Left lung (tissue), 1 donor: ENCODE data around the gene COA4.

- PRO-cap: no peak
Measured at GRCh38 chr11:73359429-73359905, 16.7 kb upstream of the RELT start.

DNA sequence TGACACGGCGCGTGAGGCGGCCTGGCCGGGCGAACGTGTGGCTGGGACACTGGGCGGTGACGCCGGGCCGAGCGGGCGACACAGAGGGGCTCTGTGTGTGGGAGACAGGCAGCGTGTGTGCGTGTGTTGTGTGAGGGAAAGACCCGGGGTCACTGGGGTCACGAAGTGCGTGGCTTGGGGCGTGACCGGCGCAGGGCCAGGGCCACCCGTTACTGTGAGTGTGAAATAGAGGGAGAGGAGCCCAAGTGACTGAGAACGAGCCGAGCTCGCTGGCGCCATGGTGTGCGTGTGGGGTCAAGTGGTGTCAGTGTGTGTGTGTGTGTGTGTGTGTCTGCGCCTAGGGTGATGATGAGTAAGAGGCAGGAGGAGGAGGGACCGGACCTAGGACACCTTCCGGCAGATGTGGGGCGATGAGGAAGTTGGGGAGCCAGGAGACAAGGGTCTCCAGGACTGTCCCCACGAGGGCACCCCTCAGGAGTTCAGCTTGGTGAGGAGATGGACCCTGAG lies 817 bp downstream of the RELT start:
- PRO-cap: bidirectional peak, plus-strand start at position 399 of the sequence, minus-strand start at position 216 of the sequence

DNA sequence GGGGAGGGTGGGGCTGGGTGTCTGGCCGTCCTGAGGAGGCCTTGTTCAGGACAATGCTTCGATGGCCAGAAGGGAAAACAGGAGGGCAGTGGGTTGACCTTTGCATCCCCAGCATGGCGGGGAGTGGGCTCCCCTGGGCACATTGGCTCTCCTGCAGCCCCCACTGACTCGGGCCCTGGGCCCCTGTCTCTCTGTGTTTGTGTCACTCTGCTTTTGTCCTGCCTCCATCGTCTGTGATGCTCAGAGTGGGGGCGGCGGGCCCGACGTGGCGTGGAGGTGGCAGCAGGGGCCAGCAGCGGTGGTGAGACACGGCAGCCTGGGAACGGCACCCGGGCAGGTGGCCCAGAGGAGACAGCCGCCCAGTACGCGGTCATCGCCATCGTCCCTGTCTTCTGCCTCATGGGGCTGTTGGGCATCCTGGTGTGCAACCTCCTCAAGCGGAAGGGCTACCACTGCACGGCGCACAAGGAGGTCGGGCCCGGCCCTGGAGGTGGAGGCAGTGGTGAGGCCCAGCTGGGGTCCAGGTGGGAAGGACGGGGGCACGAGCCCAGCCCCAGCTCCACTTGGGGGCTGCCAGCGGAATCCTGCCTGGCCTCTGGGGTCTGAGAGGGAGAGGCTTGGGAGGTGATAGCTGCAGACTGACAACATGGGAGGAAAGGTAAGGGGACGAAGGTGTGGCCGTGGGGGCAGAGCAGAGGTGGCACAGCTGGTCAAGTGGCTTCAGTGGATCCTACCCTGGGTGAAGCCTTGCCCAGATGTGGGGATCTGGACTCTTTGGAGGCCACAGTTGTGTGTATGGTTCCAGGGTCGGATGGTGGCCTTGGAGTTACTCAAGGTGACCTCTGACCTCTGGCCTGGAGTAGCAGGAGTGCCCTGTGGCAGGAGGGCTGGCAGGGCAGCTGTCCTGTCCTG lies 16.0 kb downstream of the RELT start:
- PRO-cap: no peak

GRCh38 chr11:73759592-73760609 lies 973 bp downstream of the RAB6A start:
- PRO-cap: bidirectional peak, plus-strand start at chr11:73760313, minus-strand start at chr11:73760267

GRCh38 chr11:73876240-73877158 lies at the start of gene COA4:
COA4 (minus strand) TSS chr11:73876846.
- PRO-cap: bidirectional peak, plus-strand start at chr11:73876999, minus-strand start at chr11:73876834

DNA sequence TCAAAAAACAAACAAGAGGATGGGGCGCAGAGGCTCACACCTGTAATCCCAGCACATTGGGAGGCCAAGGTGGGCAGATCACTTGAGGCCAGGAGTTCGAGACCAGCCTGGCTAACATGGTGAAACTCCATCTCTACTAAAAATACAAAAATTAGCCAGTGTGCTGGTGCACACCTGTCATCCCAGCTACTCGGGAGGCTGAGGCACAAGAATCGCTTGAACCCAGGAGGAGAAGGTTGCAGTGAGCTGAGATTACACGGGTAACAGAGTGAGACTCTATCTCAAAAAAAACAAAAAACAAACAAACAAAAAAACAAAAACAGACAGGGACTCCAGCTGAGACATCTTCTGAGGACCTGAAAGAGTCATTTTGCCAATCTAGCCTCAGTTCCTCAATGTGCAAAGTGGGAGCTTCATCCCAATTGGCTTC lies 6.6 kb downstream of the UCP2 start:
- PRO-cap: unidirectional peak, minus-strand start at position 345 of the sequence

- PRO-cap: unidirectional peak, minus-strand start at chr11:73979036
Measured at GRCh38 chr11:73978661-73979225, 3.9 kb downstream of the UCP2 start.

DNA sequence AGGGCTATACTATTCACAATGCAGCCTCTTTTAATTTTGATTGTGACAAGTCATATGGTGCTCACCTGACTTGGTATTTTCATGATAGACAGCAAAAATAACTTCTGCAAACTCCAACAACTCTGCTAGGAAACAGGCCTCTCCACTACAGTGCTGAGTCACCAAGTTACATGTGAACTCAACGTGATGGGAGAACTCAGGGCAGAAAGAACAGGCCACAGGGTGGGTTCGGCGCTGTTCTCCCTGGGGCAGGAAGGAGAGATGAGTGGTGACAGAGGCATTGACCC lies 76.6 kb upstream of the UCP3 start:
- PRO-cap: no peak

- PRO-cap: unidirectional peak, minus-strand start at chr11:74319279
Measured at GRCh38 chr11:74319080-74319576, 7.7 kb upstream of the P4HA3 start.

- PRO-cap: no peak
Measured at GRCh38 chr11:74617855-74618098, 25.4 kb downstream of the POLD3 start.

GRCh38 chr11:74681816-74682256 lies 49.4 kb downstream of the CHRDL2 start:
- PRO-cap: no peak

GRCh38 chr11:75133878-75134635 lies 16.9 kb upstream of the SLCO2B1 start:
- PRO-cap: no peak

DNA sequence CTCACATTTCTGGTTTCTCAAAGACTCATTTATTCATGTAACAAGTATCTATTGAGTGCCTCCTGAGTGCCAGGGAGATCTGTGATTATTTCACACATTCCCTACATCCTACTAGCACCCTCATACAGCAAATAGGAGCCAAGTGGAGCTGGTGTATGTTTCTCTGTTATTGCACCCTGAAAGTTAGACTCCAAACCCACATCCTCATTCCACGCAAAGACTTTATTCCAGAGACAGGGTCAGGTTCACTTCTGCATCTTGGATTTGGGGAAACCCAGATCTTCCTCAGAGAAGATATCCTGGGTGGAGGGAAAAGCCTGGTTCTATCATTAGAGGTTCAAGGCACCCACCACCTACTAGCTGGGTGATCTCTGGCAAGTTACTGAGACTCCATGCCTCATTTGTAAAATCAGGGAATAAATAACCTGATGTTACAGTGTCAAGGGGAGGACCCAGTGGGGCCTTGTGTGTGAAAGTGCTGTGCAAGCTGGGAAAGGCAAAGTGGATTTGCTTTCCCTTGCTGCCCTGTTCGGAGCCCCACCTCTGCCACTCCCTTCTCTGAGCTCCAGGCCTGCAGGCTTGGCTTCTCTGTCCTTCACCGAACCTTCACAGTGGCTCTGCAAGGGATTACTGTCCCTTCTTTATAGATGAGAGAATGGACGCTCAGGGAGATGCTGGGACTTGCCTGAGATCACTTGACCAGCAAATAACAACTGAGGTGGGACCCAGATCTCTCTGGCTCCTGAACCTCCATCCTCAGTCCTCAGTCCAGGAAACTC lies 990 bp upstream of the SLCO2B1 start:
- PRO-cap: no peak

GRCh38 chr11:75204699-75205712 lies 35.6 kb upstream of the TPBGL start:
- PRO-cap: no peak

- PRO-cap: unidirectional peak, minus-strand start at chr11:75260139
Measured at GRCh38 chr11:75259853-75260510, 19.4 kb downstream of the TPBGL start.

DNA sequence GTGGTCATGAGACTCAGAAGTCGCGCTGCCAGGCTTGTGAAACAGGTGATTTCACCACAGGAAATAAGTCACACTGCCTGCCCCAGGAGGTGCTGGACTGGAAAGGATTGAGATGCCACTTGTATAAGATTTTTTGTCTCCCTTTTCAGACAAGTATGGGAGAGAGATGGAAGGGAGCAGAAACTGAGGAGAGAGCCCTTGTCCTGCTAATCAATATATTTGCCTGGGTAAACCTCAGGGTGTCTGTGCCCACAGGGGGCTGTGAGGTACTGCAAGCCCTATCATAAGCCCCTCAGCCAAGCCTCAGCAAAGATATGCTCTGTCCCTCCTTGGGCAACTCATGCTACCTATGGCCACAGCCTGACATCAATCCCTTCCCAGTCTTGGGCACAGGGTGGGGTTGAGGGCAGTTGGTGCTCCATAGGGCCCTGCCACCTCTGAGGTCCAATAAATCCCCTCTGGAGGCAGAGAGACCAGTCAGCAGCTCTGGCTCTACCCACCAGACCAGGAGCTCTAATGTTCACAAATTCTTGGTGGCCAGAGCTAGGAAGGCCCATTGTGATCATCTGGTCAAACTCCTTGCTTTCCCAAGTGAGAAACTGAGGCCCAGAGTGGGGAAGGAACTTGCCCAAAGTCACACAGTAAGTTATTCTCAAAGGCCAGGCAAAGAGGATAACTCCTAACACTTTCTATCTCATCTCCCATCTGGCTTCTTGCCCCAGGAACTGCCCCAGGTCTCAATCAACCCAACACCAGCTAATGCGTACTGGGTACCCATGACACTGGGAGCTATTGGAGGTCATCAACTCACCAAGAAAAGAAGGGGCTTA lies 23.8 kb downstream of the TPBGL start:
- PRO-cap: unidirectional peak, minus-strand start at position 576 of the sequence

- PRO-cap: no peak
Measured at GRCh38 chr11:75319222-75319761, 32.2 kb downstream of the ARRB1 start.

- PRO-cap: no peak
Measured at GRCh38 chr11:75476709-75477448, 43.9 kb upstream of the KLHL35 start.

- PRO-cap: no peak
Measured at GRCh38 chr11:75667089-75667730, 1.6 kb downstream of the MAP6 start.

DNA sequence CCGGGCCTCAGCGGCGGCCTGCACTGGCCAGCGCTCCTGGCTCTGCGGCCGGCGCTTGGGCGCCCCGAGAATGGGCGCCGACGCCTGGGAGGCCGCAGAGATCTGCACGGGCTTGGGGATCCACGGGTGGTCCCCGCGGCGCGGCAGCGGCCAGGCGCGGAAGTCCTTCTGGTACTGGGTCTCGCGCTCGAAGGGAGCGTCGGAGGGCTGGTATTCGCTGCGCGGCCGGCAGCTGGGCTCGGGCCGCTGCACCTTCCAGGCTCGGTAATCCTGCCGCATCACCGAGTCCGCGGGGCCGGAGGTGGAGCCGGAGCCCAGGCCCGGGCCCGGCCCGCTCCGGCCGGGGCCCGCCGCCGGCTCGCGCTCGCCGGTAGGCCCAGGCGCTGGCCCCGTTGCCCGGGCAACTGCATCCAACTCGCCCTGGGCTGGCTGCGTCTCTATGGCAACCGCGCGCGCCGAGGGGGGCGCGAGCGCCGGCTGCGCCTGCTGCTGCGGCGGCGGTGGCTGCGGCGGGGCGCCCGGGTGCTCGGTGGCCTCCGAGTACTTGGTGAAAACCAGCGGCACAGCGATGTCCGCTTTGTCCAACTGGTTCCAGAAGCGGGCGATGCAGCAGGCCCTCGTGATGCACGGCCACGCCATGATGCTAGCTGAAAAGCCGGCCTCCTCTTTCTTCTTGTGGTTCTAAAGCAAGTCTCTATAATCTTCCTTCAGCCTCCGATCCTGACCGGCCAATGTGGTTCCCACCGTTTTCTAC lies 930 bp downstream of the MAP6 start:
- PRO-cap: unidirectional peak, minus-strand start at position 360 of the sequence